Left ventricle myocardium (tissue), 1 donor: ENCODE data around the genes TNS3, HUS1, UPP1 and FIGNL1.

DNA sequence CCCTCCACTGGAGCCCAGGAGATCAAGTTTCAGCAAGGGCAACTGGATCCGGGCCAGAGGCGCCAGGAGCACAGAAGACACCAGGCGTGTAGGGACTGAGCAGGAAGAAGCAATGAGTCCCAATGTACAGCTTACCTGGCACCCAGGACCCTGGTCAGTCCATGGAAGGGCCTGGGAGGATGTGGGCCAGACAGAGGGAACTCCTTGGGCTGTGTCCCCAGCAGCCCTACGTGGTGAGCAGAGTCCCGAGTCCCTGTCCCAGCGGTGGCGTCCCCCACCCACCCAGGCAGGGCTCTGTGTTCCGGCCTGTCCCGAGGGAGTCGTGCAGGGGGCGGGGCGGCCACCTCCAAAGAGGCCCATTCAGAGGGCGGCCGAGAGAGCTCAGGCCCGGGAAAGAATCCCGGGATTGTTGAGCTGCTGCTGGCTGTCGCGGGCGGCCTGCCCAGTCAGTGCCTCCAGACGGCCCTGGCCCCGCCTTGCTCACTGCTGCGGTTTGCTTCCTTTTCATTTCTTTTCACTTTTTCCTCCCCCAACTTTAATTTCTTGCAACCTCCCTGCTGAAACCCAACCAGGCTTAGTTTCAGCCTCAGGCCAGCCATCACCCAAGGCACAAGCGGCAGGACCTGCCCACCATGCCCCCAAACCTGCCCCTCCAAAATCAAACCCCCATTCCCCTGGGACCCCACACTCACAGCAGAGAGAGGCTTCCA, 253.9 kb downstream of the TNS3 start:
- PRO-cap, result bidirectional peak, plus-strand start at position 73 of the sequence, minus-strand start outside the sequence; bidirectional peak, plus-strand start at position 384 of the sequence, minus-strand start at position 324 of the sequence

DNA sequence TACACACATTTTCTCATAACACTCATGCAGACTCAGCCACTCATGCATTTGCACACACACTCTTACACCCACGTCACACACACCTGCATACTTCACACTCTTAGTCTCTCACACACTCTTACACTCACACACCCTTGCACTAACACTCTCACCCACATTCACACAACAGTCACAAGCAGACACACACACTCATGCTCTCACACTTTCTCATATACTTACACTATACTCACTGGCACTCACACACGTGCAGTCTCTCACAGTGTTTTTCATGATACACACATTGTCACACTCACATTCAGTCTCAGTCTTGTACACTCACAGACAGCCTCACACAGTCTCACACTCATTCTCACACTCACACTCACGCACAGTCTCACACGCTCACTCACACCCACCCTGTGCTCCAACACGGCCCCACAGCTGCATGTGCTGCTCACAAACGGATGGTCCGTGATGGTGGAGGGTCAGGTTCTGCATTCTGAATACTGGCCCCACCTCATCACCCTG, 229.8 kb downstream of the TNS3 start:
- PRO-cap, result no peak

GRCh38 chr7:47362888-47363424, 219.0 kb downstream of the TNS3 start:
- PRO-cap, result no peak

DNA sequence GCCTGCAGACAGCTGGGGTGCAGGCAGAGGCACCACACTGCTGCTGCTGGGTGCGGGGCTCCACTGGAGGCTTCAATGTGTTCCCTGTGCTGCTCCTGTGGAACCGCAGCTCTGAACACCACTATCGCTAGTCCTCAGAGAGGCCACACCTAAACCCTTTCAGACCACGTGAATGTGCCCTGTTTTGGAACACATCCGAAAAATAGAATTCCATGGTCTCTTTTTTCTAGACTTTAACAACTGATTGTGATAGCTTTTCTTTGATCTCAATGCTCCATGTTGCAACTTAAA, 180.9 kb downstream of the TNS3 start:
- PRO-cap, result no peak

DNA sequence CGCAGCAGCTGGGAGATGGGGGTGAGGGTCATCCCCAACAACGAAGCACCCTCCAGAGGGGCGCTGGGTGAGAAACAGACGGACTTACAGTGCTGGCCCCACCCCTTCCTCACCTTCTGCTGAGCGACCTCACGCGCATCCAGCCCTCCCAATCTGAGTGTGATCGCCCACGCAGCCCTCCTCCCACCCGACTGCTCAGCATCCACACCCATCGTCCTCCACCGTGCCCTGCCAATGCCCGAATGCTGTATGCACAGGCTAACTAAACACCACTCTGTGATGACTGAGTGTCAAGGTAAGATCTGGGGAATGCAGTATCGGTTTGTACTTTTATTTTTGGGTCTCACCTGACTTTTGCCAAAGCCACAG, 109.1 kb downstream of the TNS3 start:
- PRO-cap, result no peak

DNA sequence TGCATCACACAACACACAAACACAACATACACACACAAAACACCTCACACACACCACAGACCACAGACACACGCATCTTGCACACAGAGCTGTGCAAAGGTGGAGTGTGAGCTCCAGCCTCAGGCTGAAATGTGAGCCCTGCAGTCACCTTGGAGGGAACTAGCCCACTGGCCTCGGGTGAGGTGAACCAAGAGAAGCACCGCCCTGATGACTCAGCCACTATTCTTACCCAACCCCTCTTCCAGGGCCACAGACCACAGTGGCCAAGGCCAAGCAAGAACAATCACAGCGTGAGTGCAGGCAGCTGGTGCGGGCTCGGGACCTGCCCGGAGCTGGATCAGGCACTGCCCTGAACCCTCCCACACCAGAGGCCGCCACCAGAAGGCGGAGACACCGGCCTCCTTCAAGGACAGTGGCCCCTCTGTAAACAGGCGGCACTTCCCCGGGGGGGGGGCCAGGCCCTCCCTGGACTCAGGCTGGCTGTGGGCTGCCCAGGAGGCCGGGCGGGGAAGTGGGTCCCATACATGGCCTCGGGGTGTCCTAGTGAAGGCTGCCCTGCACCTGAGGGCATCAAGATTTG, 106.7 kb downstream of the TNS3 start:
- PRO-cap, result bidirectional peak, plus-strand start at position 257 of the sequence, minus-strand start at position 169 of the sequence

GRCh38 chr7:47477889-47478488, 103.9 kb downstream of the TNS3 start:
- PRO-cap, result no peak

- PRO-cap, result no peak
These were observed 24.1 kb downstream of the TNS3 start for GRCh38 chr7:47557721-47558208.

DNA sequence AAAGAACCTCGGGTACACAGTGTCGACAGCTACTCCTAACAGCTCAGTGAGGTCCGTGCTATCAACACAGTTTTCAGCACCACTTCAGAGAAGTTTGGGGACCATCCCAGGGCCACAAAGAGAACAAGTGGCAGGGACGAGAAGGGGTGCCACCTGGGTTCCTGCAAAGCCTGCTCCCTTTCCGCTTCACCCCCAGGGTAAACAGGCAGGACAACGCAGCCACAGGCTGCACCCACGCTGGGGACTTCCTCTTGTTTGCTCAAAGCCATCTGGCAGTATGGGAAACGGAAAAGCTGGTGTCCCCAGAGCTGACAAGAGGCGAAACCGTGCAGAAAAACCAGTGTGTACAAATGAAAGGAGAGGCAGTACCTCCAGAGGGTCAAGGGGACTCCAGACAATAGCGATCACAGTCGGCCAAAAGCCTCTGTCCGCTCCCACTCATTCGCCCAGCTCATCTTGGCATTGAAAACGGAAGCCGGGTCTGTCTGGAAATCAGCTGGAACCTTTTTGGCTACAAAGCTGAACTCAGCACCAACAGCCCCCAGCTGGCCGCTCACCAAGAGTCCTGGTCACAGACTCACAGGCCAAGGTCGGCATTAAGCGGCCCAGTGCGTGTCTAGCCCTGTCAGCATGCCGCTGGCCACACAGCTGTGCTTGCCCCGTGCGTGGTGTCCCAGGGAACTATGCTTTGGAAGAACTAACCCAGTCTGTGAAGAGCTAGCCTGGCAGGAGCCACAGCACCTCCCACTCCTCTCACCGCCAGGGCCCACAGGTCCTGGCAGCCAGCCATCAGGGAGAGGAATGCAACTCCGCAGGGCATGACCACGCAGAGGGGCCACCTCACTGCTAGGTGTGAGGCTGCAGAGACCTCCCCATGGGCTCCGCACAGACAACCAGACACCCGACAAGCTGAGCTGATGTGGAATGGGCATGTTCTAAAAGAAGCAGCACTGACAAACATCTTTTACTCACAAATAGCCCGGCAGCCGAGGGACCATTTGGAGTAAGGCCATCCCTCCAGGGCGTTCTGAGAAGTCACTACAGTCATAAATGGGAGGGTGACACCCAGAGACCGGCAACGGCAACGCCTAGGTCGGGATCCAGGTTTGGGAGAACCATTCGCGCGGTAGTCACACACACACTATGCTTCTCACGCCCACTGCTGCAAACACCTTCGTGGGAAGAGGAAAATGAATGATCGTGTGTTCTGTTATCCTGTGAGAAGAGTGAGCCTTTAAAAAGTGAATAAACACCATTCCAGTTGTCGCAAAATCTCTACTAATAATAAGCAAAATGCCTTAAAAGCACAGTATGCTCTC, 10.2 kb downstream of the TNS3 start:
- PRO-cap, result bidirectional peak, plus-strand start at position 705 of the sequence, minus-strand start at position 689 of the sequence

- PRO-cap, result unidirectional peak, minus-strand start at chr7:47582111
These were observed at the start of gene TNS3 for GRCh38 chr7:47581425-47582442. Gene TNS3 (minus strand): TSS chr7:47582111.

- PRO-cap, result no peak
These were observed 1.3 kb upstream of the TNS3 start for GRCh38 chr7:47583155-47583662.

DNA sequence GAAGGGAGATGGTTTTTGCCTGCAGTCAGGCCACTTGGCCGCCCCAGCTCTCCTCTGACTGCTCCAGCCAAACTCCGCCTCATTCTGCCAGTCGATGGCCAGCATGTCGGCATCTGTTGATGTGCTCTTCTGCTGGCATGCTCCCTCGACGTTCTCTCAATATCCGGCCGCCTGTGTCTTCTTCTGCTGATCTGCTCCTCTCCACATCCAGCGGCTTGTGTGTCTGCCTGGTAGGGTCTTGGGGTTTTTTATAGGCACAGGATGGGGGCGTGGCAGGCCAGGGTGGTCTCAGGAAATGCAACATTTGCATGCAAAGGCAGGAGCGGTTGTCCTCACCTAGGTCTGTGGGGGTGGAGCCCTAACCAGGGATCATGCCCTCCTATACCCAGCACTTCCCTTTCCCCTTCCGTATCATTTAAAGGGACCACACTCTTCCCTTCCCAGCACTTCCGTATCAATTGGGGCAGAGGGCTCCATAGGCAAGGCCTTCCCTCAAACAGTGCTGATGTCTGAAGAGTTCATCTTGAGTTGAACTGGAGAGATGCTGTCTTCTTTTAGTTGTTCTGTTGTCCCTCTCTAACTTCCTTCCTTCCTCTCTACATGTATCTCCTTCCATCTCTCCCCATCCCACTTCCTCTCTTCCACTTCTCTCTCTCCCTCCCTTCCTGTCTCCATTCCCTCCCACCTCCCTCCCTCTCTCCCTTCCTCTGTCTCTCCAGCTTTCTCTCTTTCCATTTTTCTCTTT, 40.4 kb upstream of the TNS3 start:
- PRO-cap, result no peak

DNA sequence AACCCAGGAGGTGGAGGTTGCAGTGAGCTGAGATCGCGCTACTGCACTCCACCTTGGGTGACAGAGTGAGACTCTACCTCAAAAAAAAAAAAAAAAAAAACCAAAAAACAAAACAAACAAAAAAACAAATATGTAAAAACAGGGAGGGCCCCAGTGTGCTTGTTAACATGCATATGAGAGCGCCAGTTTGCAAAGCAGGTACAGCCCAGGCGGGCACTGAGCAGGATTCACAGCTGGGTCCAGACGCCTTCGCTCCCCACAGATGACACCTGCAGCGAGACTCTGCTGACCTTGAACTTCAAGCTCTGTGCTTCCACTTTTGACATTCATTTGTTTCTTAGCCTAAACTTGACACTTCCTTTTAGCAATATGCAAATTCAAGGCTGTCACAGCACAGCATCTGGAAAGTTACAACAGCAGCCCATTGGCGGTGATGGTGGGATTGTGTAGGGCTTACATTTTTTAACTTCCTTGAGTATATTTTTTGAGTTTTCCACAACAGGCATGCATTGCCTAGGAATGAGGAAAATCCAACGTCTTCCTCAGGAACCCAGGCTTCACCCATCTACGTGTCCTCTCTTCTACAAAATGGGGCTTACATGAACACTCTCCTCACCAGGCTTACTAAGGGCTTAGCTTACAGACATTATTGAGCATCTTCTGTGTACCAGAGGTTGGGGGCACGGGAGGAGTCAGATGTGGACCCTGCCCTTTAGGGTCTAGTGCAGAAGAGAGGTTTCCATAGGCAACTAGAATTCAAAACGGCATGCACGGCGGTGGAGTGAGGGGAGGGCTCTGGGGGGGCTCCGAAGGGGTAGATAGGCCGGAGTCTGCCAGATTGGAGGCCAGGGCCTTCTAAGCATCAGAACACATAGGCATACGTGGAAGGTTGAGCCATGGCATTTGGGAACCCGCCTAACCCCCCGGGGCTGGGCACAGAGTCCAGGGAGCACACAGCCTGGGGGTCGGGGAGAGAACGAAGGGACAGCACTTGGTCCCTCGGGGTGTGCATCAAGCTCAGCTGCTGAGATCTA, 89.0 kb upstream of the TNS3 start:
- PRO-cap, result no peak

- PRO-cap, result bidirectional peak, plus-strand start at chr7:47979765, minus-strand start at chr7:47979529
These were observed at the start of gene HUS1 for GRCh38 chr7:47978960-47979846. Gene HUS1 (minus strand): TSS chr7:47979615.

- PRO-cap, result unidirectional peak, plus-strand start at chr7:48088380; bidirectional peak, plus-strand start at chr7:48088749, minus-strand start at chr7:48088845
These were observed 748 bp upstream of the UPP1 start for GRCh38 chr7:48088100-48088933.

GRCh38 chr7:48088934-48089415, at the start of gene UPP1:
Gene UPP1 (plus strand): TSS chr7:48089265.
- PRO-cap, result bidirectional peak, plus-strand start at chr7:48089265, minus-strand start at chr7:48089059

- PRO-cap, result bidirectional peak, plus-strand start at chr7:49774388, minus-strand start at chr7:49774117
These were observed 684 bp downstream of the VWC2 start for GRCh38 chr7:49774148-49774495.

GRCh38 chr7:50347453-50348167, 43.1 kb downstream of the IKZF1 start:
- PRO-cap, result no peak

- PRO-cap, result bidirectional peak, plus-strand start at chr7:50450456, minus-strand start at chr7:50450347
These were observed at the start of gene FIGNL1 for GRCh38 chr7:50450170-50450660. Gene FIGNL1 (minus strand): TSS chr7:50450350.

GRCh38 chr7:50645387-50645928, 80.3 kb upstream of the DDC start:
- PRO-cap, result no peak